ENCODE results near the genes MGAT2 and ARF6.

DNA sequence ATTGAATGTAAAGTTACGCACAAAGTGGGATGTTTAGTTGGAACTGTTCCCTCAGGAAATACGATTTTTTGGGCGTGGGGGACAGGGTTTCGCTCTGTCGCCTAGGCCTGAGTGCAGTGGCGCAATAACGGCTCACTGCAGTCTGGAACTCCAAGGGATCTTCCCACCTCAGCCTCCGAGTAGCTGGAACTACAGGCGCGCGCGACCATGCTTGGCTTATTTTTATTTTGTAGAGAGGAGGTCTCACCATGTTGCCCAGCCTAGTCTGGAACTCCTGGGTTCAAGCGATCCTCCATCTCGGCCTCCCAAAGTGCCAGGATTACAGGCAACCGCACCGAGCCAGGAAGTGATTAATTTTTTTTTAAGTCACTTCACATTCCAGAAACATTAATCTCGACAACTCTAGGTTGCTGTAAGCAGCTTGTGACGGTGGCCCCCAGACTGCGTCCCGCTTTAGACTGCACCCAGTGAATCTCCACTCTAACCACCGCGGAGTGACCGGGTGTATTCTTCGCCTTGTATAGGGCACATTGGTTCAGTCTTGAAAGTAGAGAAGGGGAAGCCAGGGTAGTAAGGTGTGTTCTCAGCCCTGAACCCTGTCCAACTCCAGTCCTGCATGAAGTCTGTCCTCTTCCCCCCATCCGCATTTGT lies 846 bp upstream of the MIS18BP1 start:
- RRBS: no CpG with 5 or more reads among the region's 25 CpGs

DNA sequence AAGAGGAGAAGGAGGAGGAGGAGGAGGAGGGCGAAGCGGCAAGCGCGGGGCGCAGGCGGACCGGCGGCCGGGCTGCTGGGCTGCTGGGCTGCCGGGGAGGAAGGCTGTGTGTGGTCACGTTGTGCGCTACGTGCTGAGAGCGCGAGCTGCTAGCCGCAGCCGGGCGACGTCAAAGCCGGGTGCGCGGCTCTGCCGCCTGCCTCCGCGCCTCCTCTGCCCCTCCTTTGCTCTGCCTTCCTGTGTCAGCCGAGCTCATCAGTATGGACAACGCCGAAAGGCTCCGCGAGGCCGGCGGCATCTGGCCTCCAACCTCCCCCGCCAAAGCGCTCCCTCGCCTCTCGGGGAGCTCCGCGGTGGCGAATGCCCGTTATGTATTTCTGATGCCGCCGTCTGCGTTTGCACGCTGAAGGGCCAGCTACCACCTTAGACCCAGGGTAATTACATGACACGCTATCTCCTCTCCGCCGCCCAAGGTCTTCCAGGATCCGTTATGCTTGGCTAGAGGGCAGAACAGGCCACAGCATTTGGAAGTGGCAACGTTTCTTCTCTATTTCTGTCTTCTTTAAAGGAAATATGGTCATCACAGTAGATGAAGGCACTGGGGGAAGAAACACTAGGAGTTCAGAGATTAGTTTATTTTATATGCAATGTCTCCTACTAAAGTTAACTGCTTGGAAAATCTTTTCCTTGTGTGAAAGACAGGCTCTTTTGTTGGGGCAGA lies 739 bp upstream of the MDGA2 start:
- RRBS: 37% methylated on average over 8 of the region's 49 CpGs

- RRBS: 1% methylated on average over 23 of the region's 101 CpGs
Observed at GRCh38 chr14:49620485-49621449, at the start of gene MGAT2. TSS of gene MGAT2 (plus strand) at chr14:49620799.

DNA sequence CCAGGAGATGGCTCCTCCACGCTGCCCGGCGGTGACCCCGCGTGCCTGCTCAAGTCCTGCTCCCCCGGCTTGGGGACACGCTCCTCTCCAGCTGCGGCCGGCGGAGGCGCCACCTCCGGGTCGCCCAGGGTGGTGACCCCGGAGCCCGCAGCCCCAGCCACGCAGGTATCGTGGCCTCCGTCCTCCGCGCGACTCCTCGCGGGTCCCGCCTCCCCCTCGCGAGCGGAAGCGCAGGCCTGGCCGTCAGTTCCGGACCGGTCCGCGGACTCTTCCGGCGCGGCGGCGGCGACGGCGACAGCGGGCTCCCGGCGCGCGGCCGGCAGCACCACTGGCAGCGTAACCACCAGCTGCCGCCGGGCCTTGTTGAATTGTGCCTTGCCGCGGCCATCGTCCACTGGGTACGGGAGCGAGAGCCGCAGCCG lies 1.3 kb downstream of the DNAAF2 start:
- RRBS: 1% methylated on average over 13 of the region's 57 CpGs

DNA sequence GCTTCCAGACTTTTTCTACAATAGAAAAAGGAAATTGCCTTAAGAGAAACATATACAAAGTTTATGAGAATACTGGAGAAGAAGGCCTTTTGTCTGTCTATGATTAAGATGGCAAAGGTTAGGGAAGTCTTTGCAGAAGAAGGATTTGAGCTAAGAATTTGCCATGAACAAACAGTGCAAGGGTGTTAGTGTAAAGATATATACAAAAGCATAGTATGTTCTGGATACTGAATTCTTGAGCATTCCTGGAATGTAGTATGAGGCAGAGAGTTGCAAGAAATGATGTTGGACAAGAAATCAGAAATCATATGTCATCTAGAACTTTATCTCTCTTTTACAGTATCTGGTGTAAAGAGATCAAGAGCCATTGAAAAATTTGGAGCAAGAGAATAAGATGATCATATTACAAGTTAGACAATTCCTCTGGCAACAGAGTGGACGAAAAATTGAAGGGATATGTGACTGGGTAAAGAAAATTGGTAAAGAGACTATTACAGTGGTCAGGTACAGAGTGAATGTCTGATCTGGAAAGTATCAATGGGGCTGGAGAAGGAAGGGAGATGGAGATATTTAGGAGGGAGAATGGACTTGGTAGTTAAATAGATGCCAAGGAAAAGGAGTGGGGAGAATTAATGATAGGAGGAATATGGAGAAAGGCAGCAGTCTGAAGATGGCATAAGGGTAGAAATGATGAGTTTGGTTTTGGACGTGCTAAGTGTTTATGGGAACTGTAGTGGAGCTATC lies 22.3 kb upstream of the KLHDC2 start:
- RRBS: no CpG with 5 or more reads among the region's 2 CpGs

DNA sequence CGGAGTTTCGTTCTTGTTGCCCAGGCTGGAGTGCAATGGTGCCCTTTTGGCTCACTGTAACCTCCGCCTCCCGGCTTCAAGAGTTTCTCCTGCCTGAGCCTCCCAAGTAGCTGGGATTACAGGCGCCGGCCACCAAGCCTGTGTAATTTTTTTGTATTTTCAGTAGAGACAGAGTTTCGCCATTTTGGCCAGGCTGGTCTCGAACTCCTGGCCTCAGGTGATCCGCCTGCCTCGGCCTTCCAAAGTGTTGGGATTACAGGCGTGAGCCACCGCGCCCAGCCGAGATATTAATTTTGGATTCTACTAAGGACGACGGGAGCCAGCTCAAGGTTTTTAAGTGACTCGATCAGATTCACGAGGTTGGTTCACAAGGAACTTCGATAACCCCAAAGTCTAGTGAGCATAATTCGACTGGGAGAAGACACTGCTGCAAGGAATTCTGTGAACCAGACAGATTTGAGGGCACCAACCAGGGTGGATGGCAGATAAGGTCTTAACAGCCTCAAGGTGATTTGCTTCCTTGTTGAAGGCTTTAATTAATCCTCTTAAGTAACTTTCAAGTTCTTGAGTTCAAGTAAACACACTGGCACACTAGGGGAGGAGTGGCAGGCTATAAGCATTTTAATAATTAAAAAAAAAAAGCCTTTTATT lies 1.2 kb upstream of the KLHDC2 start:
- RRBS: no CpG with 5 or more reads among the region's 20 CpGs

- RRBS: no CpG with 5 or more reads among the region's 8 CpGs
Observed at GRCh38 chr14:49769049-49769571, 1.2 kb downstream of the KLHDC2 start.

DNA sequence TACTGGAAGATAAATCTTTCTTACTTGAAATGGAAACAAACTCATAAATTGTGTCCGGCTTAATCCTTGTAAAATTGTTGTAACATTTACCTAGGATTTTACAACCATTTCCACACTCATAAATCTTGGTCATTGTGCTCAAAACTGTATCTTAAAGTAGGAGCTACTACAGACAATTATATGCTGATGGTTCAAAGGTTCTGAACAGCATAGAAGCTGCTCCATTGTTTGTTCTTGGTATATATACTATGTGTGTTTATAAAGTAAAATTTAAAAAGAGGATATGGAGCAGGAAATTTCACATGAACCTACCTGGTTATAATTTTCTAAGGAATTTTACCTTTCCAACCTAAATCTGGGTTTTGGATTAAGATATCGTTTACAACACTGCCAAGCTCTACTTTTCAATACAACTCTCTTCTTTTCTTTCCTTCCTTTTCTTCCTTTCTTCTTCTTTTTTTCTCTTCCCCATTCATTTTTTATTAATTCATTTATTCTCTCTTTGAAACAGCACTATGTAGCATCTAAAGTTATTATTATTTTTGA lies 4.4 kb upstream of the ARF6 start:
- RRBS: no CpG with 5 or more reads among the region's 2 CpGs

GRCh38 chr14:49892793-49893185 lies at the start of gene ARF6:
TSS of gene ARF6 (plus strand) at chr14:49893082.
- RRBS: 1% methylated on average over 8 of the region's 45 CpGs

- RRBS: no CpG with 5 or more reads among the region's 10 CpGs
Observed at GRCh38 chr14:49946312-49947134, 53.6 kb downstream of the ARF6 start.

DNA sequence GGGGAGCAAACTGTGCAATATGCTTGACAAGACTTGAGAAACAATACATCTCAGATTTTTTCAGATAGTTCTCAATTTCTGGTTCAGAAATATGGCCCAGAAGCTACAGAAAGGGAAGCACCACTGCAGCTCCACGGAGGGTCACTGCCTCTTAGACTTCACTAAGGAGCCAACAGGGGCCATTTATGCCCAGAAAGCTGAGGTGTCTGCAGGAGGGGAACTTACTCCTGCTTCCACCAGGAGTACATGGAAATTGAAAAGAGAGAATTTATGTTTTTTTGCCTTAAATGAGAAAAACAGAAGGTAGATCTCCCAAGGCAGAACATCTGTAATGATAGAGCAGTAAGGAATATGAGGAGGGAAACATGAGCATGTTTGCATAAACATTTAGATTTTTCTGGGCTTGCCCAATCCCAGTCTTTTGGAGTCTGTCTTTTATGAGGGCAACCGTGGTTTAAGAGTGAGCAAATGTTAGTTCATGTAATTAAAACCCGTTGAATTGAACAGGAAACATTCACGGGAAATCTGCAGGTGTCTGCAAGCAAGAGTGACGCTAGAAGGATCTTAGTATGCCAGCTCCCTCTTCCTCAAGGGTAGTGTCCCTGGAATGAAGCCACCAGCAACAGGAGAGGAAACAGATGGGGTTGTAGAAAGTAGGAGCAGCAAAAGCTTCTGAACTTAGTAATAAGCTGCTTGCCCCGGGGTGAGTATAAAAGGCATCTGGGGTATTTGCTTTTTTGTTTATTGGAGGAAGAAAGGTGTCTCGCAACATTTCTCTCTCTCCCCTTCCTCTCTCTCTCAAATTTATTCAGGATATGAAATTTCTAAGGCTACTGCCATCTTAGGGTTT lies 79.3 kb downstream of the ARF6 start:
- RRBS: no CpG with 5 or more reads among the region's 7 CpGs

- RRBS: no CpG with 5 or more reads among the region's 8 CpGs
Observed at GRCh38 chr14:49992776-49993367, 100.0 kb downstream of the ARF6 start.

DNA sequence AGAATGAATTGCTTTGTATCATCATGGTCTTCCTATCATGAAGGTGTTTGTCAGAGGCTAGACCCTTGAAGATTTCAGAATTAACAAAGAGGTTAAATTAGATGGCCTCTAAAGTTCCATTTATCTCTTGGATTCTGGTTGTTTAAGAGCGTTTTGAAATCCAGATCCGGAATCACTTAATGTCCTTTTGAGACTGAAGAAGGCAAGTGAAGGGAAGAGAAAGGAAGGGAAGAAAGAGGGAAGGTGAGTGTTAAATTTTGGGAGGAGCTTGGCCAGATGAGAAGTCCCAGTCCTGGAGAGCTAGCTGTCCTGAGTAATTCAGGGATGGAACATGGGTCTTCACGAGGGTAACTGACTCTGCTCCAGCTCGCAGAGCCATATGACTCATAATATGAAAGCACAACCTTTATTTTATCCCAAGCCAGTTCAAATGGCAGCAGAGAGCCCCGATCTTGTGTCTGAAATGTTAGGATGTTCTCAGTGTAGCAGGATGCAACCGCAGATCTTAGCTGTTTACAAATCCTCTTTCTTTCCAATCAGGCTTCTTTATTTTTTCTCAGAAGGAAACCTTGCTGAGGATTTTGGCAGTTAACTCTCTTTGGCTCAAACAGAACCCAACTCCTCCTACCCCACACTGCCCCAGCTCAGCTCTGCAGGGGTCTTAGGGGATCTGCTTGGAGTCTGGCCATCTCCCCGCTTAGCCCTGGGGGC lies 92.8 kb downstream of the VCPKMT start:
- RRBS: no CpG with 5 or more reads among the region's 7 CpGs

DNA sequence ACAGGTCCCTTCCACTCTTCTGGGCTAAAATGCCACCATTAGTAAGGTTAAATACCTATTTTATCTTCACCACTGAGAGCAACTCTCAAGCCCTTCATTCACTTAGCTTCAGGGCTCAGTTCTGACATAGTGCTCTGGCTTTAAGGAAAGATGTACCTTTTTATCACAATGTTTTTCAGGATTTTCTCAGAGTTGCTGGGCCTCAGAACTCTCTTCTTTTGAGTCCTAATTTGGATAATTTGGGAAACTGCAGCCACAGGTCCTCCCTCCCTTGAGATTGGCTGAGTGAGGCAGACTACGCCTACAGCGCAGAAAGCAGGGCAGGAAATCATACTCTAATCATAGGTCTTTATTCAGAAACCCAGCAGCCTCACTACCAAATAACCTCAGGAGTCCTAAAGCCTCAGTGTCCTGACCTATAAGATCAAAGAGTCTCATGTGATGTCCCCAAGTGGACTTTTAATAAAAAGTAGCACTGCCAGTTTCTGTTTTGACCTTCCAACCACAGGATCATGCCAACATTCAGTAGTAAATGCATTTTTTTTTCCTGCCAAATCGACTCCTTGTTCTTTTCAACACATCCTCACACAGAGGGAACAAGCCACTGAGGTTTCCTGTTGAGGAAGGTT lies 72.4 kb downstream of the VCPKMT start:
- RRBS: no CpG with 5 or more reads among the region's 3 CpGs

GRCh38 chr14:50313017-50313469 lies 919 bp downstream of the DMAC2L start:
- RRBS: no CpG with 5 or more reads among the region's 9 CpGs

GRCh38 chr14:50342174-50342527 lies 30.0 kb downstream of the DMAC2L start:
- RRBS: no CpG with 5 or more reads among the region's 3 CpGs

- RRBS: no CpG with 5 or more reads among the region's 1 CpG
Observed at GRCh38 chr14:50522024-50522494, 10.3 kb downstream of the MAP4K5 start.

DNA sequence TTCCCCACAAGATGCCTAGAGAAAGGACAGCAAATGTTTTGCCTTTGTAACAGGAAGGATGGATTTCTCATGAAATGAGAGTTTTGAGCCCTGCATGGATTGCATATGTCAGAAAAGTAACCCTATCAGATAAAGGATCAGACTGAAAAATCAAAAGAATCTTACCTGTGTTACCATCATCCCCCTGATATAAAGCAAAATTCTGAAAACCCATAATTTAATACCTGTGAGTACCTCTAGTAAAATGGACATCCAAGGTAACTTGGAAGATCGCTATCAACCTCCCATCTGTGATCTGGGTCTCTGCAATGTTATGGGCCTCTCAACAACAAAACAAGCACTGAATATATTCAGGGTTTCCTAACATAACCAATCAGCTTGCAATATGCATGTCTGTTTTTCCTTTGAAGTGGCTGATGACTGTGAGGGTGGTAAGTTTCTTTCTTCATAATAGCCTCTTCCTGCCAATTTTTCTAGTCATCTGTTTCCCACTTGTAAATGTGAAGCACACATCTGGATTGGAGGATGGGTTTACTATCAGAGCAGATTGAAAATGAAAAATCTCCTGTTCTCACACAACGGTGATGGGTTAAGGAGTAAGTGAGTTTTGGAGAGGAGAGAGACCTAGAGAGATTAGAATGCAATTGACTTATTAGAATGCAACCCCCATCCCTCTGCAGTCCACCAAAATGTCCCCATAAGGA lies 58.2 kb upstream of the SAV1 start:
- RRBS: no CpG with 5 or more reads among the region's 2 CpGs

Data from GM12892 (cell line).